ENCODE results near the genes OVOL1 and SART1.

DNA sequence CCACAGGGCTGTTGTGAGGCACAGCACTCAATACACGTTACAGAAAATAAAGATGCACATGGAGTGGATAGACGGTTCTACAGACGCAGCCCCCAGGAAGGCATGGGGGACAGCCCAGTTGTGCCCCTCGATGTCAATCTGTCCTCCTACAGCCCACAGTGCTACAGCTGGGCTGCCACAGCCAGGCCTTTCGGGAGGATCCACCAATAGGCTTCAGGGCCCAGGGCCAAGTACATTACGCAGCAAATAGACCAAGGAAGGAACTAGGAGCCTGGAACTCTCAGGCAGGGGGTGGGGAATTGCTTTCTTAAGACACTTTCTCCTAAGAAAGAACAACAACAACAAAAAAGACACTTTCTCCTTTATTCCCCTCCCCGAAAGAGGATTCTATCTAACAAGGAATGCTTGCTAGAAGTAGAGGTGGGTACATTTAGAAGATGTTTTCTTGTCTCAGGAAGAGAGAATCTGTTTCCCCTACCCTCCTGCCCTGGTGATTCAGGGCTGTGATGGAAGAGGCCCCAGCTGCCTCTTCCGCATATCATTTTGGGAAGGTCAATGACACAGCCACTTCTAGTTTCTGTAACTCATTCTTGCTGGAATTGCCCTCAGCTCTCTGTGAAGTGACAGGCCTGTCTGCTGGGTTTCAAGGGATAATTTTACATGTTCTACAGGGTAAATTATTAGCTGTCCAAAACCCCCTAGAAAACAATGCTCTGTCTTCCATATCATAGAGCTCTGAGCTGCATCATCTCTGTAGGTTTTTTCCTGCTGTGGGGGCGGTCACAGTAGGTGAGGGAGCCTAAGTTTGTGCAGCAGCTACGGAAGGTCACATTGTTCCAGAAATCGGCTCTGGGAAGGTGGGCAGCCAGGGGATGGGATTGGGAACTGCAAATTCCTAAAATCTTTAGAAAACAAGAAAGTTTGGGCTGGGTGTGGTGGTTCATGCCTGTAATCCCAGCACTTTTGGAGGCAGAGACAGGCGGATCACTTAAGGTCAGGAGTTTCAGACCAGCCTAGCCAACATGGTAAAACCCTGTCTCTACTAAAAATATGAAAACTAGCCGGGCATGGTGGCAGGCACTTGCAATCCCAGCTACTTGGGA, 32.0 kb upstream of the SCYL1 start:
- PRO-cap, 3 experiments: peak in 3 of 3 experiments; most common plus-strand start position 587 of the sequence (in 3); most common minus-strand start position 208 of the sequence (in 2)
- RAMPAGE, long total RNA: no peak
- RRBS, 2 experiments: no CpG with 5 or more reads among the region's 13 CpGs

DNA sequence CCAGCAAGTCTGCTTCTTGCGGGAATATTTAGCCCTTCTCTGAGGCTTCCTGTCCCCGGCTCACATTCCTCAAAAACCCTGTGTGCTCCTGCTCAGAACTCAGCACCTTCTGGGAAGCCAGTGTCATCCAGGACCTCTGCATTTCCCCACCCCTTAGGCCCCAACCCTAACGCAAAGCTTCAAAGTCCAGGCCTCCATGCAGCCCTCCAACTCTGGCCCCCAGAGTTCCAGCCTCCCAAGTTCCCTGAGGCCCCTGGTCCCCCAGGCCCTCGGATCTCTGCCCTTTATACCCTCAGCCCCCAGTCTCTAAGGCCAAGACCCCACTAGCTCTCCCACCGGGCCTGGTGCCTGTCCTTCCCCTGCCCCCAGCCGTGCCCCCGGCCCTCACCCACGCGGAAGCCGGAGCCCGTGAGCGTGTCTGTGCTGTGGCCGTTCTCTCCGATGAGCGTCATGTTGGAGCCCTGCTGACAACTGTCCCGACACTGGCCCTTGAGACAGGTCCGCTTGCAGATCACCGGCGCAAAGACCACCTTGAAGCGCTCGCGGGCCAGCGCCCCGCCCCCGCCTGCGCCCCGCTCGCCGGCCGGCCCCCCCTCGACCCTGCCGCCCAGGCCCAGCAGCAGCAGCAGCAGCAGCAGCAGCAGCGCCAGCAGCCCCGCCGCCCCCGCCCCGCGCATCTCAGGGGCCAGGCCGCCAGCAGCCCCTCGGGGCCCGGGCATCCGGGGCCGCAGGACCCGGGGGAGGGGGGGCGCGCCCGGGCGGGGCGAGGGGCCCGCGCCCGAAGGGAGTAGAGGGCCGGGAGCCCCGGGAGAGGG, 711 bp downstream of the LTBP3 start:
- PRO-cap, 3 experiments: peak in 1 of 3 experiments; most common minus-strand start position 111 of the sequence (in 1)
- RAMPAGE, long total RNA: no peak
- RRBS, 2 experiments: 4 to 5% methylated on average over 28 to 31 of the region's 54 CpGs

DNA sequence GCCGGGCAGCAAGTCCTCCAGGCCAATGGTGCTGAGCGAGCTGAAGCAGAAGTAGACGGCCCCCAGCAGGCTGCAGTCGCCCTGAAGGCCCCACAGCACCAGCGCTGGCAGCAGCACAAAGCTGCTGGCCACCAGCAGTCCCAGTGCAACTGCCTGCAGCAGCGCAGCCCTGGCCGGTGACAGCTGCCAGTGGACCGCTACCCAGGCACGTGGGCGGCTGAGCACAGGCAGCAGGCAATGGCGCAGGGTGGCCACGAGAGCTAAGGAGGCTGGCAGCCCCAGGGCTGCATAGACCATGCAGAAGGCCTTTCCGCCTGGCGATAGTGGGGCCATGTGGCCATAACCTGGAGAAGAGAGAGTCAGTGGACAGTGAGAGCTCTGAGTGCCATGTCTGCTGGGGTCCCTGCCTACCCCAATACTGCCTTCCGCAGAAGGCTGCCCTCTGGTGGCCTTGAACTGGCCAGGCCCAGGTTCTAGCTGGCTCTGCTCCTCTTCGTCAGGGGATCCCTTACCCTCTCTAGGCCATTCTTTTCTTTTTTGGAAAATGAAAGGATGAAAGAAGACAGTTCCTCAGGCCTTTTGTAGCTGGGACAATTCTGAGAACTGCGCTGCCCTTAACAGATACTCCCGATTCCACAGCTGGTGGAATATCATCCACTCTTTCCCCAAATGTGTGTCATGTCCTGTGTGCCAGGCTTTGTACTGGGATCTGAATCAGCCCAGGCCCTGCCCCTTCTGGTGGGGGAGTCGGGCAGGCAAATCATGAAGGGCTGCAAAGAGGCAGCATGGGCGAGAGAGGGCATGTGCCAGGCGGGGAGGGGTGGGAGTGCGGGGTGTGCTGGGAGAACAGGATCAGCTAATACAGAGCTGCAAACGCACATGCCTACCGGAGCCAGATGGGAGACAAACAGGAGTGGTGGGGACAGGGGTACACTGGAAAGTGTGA, 1.8 kb downstream of the KCNK7 start:
- PRO-cap, 3 experiments: no peak in any of the 3 experiments
- RAMPAGE, long total RNA: no peak
- RRBS, 2 experiments: no CpG with 5 or more reads among the region's 24 CpGs

GRCh38 chr11:65615905-65617043, 698 bp downstream of the PCNX3 start:
- PRO-cap, 3 experiments: peak in 1 of 3 experiments; most common minus-strand start chr11:65616426 (in 1)
- RAMPAGE, long total RNA: no peak
- RRBS, 2 experiments: 3% methylated on average over 23 to 33 of the region's 62 CpGs

GRCh38 chr11:65744101-65744875, 23.7 kb upstream of the RNASEH2C start:
- PRO-cap, 3 experiments: peak in 1 of 3 experiments; most common plus-strand start chr11:65744631 (in 1)
- RAMPAGE, long total RNA: no peak
- RRBS, 2 experiments: no CpG with 5 or more reads among the region's 19 CpGs

DNA sequence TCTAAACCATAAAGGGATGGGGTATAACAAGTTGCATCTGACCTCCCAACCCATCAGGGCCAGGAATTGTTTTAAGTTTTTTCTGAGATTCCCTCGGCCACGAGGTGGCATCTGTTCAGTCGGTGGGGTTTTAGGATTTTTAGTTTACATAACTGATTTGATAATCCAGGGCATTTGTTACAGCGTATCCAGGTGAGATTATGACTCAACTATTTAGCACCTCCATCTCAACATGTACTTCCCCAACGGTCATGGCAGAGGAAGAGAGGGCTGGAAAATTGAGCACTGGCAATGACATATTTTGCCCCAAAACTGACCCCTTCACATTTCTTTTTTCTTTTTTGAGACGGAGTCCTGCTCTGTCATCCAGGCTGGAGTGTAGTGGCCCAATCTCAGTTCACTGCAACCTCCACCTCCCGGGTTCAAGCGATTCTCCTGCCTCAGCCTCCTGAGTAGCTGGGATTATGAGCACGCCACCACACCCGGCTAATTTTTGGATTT, 6.6 kb downstream of the AP5B1 start:
- PRO-cap, 3 experiments: no peak in any of the 3 experiments
- RAMPAGE, long total RNA: no peak
- RRBS, 2 experiments: no CpG with 5 or more reads among the region's 10 CpGs

GRCh38 chr11:65775257-65775801, 5.4 kb downstream of the AP5B1 start:
- PRO-cap, 3 experiments: no peak in any of the 3 experiments
- RAMPAGE, long total RNA: no peak
- RRBS, 2 experiments: no CpG with 5 or more reads among the region's 6 CpGs

- PRO-cap, 3 experiments: peak in 1 of 3 experiments; most common plus-strand start chr11:65787099 (in 1)
- RAMPAGE, long total RNA: no peak
- RRBS, 2 experiments: 3 to 4% methylated on average over 86 to 87 of the region's 123 CpGs
Observed at GRCh38 chr11:65786208-65787273, at the start of gene OVOL1. OVOL1 (plus strand) TSS chr11:65787063.

DNA sequence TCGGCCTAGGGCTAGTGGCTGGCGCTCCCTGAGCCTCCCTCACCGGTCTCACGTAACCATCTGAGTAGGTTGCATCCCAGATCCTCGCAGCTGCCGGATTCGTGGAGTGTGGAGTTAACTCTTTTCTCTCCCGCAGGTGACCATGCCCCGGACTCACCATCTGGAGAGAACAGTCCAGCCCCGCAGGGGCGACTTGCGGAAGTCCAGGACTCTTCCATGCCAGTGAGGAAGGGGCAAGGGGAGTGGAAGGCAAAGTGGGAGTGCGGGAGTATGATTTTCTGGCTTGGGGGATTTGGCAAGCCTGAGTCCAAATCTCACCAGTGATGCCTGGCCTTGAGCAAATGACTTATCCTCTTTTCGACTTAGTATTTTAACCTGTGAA, 972 bp downstream of the MUS81 start:
- PRO-cap, 3 experiments: peak in 1 of 3 experiments; most common minus-strand start position 50 of the sequence (in 1)
- RAMPAGE, long total RNA: no peak
- RRBS, 2 experiments: 5 to 8% methylated on average over 2 to 4 of the region's 14 CpGs

- PRO-cap, 3 experiments: peak in 1 of 3 experiments; most common minus-strand start chr11:65903229 (in 1)
- RAMPAGE, long total RNA: no peak
- RRBS, 2 experiments: no CpG with 5 or more reads among the region's 5 CpGs
Observed at GRCh38 chr11:65903020-65903625, 2.9 kb upstream of the FOSL1 start.

GRCh38 chr11:65920808-65921647, 1.8 kb downstream of the DRAP1 start:
- PRO-cap, 3 experiments: no peak in any of the 3 experiments
- RAMPAGE, long total RNA: no peak
- RRBS, 2 experiments: no CpG with 5 or more reads among the region's 18 CpGs

DNA sequence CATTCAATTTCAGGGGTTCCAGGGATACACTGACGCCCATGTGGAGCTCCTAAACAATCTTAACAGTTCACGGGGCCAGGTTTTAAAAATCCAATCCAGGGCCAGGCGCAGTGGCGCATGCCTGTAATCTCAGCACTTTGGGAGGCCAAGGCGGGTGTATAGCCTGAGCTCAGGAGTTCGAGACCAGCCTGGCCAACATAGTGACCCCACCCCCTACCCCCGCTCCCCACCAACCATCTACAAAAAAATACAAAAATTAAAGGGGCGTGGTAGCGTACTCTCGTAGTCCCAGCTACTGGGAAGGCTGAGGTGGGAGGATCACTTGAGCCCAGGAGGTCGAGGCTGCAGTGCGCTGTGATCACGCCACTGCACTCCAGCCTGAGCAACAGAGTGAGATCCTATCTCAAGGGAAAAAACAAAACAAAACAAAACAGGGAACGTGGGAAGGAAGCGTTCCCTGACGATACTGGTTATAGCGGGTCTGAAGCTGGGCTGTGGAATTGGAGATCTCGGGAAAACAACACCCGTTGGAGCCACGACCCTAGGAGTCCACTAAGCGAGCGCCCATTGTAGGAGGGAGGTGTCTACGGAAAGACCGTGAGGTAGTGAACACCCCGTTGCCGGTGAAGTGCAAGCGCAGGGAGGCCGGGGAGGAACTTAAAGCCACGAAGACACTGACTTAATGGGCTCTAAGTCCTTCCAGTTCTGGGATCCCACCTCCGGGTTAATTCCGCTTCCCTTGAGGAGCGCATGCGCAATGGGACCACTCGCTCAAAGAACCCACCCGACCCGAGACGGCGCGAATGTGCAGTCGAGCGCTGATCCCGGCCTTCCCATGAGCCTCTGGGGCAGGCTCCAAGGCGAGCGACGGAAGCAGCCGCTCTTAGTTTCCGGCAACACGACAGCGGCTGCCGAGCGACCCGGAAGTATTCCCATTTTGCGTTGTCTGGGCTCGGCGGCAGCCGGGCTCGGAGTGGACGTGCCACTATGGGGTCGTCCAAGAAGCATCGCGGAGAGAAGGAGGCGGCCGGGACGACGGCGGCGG, at the start of gene SART1:
Gene SART1, plus strand, starts transcription at position 941 of the 1,045 bp plus-strand sequence.
- PRO-cap, 3 experiments: peak in 3 of 3 experiments; most common plus-strand start position 936 of the sequence (in 2); most common minus-strand start position 707 of the sequence (in 1)
- RAMPAGE, long total RNA: no peak
- RRBS, 2 experiments: 2 to 3% methylated on average over 28 of the region's 67 CpGs

DNA sequence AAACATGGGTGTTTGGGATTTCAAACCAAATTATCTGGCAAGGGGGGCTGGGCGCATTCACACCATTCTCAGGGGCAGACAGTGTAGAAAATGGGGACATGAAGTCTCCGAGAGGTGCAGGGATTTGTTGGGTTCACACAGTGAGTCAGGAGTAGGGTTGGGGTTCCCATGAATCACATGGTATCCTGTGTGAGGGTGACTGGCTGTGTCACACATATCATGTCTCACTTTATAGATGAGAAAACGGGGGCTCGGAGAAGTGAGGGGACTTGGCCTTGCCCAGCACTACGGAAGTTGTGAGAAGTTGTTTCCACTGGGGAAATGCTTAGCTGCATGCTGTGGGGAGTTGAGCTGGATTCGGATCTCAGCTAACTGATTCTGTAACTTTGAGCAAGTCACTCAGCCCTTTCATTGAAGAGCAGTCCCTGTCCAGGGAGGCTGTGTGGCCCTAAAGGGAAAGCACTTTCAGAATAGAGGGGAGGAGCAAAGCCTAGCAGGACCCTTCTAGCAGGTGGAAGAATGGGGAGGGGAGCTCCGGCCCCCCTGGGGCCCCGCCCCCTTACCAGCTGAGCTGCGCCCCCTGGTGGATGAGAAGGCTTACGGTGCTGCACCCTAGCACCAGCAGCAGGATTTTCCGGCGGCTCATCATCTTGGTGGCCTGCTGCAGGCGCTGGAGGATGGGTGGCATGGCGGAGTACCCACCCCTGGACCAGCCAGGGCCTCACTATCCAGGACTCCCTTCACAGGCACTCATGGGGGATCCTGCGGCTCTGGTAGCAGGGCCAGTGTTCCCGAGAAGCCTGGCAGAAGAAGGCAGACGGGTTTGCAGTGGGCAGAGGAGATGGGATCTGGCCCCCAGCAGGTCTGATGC, 4.0 kb downstream of the GAL3ST3 start:
- PRO-cap, 3 experiments: no peak in any of the 3 experiments
- RAMPAGE, long total RNA: no peak
- RRBS, 2 experiments: 0 to 1% methylated on average over 3 of the region's 17 CpGs

- PRO-cap, 3 experiments: no peak in any of the 3 experiments
- RAMPAGE, long total RNA: no peak
- RRBS, 2 experiments: no CpG with 5 or more reads among the region's 7 CpGs
Observed at GRCh38 chr11:66057107-66057642, 5.0 kb downstream of the SF3B2 start.

GRCh38 chr11:66063220-66063946, 6.7 kb upstream of the PACS1 start:
- PRO-cap, 3 experiments: no peak in any of the 3 experiments
- RAMPAGE, long total RNA: no peak
- RRBS, 2 experiments: no CpG with 5 or more reads among the region's 3 CpGs

DNA sequence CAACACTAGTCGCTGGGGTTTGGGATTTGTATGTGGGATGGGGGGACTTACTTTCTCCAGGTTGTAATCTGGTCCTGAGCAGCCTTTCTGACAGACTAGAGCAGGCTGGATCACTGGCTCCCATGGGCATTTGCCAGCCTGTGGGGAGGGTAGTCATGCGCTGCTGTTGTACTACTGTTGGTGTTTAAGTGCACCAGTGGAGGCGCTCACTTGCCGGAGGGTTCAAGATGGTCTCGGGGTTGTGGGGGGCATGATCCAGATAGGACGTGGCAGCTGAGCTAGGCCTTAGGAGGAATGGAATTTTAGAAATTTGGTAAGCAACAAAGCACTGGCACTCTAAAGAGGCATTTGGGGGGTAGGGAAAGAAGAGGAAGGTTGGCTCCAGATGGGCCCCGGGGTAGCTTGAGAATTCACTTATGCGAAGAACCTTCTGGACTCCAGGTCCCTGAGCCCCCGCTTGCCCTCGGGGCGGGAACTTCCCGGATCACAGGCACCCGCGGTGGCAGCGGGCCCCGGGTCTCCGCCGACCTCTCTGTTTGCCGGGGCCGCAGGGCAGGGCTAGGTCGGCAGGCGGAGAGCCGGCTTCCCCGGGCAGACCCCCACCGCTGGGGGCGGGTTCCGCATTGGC, 628 bp upstream of the PACS1 start:
- PRO-cap, 3 experiments: peak in 1 of 3 experiments; most common plus-strand start position 209 of the sequence (in 1)
- RAMPAGE, long total RNA: no peak
- RRBS, 2 experiments: 3 to 4% methylated on average over 15 of the region's 27 CpGs

- PRO-cap, 3 experiments: no peak in any of the 3 experiments
- RAMPAGE, long total RNA: no peak
- RRBS, 2 experiments: no CpG with 5 or more reads among the region's 18 CpGs
Observed at GRCh38 chr11:66100181-66101589, 30.6 kb downstream of the PACS1 start.

DNA sequence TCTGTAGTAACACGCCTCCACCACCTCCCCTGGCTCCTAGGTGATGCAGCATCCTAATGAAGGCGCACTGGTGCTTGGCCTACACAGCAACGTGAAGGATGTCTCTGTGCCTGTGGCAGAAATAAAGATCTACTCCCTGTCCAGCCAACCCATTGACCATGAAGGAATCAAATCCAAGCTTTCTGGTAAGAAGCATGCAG, 41.5 kb upstream of the KLC2 start:
- PRO-cap, 3 experiments: no peak in any of the 3 experiments
- RAMPAGE, long total RNA: no peak
- RRBS, 2 experiments: no CpG with 5 or more reads among the region's 3 CpGs

DNA sequence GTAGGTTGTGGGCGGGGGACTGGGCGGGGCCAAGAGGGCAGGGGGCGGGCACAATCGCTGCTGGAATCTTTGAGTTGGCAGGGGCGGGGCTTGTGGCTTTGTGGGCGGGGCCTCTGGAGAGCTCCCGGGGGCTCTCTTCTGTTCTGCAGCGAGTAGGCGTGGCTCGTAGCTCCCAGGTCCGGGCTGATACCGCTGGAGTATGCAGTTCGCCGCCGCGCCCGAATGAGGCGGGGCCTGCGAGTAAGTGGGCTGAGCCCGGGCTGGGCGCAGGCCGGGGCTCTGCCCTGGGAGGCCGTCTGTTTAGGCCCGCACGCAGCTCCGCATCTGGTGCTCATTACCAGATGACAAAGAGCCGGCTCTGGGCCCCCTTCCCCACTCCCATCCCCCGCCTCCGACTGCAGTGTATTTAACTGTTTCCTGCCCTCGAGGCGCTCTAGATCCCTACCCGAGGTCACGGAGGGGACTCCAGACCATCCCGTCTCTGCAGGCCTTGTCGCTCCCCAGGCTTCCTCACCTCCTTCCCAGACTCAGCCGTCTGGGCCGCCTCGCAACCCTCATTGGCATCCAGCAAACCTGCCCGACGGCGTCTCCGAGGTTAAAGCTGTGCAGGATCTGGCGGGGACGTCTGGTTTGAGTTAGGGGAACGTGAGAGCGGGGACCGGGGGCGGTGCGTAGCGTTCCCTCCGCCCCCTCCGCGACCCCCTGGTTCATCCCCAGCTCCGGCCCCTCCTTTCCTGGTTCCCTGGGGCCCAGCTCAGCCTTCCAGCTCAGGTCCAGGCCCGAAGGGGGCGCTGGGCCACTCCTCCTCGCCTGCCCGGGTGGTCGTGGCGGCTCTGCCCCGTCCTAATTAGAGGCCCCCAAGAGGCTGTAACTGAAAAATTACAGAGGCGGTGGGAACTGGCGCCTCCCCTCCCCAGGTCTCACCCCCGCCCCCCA, 3.8 kb downstream of the CD248 start:
- PRO-cap, 3 experiments: peak in 1 of 3 experiments; most common plus-strand start position 334 of the sequence (in 1)
- RAMPAGE, long total RNA: no peak
- RRBS, 2 experiments: 6 to 7% methylated on average over 27 of the region's 64 CpGs

GRCh38 chr11:66322664-66322980, 5.8 kb upstream of the CD248 start:
- PRO-cap, 3 experiments: no peak in any of the 3 experiments
- RAMPAGE, long total RNA: no peak
- RRBS, 2 experiments: 60% methylated on average over 1 of the region's 6 CpGs; no CpG with 5 or more reads in 1 of the 2 experiments